Measurements from ENCODE around the genes SEC61A1 and RUVBL1.

DNA sequence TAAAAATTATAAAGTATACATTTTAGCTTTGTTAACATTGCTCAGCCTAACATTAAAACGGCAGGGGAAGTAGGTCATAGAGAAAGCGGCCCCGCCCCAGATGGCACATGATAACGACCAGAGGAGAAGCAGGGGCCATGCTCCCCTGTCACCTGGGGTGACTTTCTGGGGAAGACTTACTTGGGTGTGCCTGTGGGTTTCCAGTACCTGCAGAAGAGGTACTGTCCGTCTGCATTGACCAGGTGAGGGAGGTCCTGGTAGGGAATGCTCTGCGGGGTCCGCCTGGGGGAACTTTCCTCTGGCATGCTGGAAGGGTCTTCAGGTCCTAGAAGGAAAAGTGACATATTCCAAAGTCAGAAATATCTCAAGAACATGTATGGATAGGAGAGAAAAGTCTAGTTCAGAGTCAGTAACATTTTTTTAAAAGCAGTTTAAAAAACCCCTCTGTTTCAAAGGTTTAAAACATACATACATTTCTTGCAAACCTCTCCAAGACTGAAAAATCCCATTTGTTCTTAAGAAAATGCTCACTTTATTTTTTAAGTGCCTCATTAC is 724 bp downstream of the MGLL start:
- PRO-cap, 2 experiments = peak in 2 of 2 experiments; most common plus-strand start position 110 of the sequence (in 1); most common minus-strand start position 102 of the sequence (in 2)

- PRO-cap, 2 experiments = no peak in any of the 2 experiments
Measured at GRCh38 chr3:128051249-128051570, 1.0 kb upstream of the SEC61A1 start.

DNA sequence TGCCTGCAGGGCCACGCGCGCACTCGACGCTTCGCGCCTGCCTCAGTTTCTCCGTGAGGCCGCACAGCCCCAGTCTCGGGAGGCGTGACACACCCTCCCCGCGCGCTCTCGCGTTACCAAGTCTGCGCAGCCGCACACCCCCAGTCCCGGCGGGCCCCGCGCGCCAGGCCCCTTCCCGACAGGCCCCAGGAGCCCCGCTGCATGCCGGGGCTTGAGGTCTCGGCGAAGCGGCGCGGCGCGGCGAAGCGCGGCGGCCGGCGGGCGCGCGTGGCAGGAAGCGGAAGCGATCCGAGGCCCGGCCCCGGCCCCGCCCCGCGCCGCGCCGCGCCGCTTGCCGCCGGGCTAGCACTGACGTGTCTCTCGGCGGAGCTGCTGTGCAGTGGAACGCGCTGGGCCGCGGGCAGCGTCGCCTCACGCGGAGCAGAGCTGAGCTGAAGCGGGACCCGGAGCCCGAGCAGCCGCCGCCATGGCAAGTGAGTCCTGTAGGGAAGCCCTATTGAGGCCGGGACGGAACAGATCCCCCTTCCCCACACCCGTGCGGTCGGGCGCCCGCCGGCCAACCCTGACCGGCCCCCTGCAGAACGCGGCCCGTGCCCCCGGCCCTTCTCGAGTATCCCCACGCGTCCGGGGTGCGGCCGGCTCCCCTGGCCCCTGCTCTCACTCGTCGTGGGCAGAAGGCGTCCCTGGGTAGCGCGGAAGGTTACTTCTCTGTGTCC is at the start of gene SEC61A1:
Gene SEC61A1, plus strand, starts transcription at position 351 of the 716 bp plus-strand sequence.
- PRO-cap, 2 experiments = peak in 2 of 2 experiments; most common plus-strand start position 356 of the sequence (in 2); most common minus-strand start position 110 of the sequence (in 2)

DNA sequence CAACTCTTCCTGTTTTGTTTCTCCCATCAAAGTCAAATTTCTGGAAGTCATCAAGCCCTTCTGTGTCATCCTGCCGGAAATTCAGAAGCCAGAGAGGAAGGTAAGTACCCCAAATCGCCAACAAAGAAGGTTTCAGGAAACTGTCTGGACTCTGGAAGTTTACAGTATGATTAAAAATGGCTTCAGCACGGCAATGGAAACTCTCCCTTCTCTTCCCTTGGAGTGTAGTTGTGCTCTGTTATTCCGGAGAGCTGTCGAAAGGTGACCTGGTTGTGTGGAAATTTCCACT is 510 bp downstream of the SEC61A1 start:
- PRO-cap, 2 experiments = no peak in any of the 2 experiments

DNA sequence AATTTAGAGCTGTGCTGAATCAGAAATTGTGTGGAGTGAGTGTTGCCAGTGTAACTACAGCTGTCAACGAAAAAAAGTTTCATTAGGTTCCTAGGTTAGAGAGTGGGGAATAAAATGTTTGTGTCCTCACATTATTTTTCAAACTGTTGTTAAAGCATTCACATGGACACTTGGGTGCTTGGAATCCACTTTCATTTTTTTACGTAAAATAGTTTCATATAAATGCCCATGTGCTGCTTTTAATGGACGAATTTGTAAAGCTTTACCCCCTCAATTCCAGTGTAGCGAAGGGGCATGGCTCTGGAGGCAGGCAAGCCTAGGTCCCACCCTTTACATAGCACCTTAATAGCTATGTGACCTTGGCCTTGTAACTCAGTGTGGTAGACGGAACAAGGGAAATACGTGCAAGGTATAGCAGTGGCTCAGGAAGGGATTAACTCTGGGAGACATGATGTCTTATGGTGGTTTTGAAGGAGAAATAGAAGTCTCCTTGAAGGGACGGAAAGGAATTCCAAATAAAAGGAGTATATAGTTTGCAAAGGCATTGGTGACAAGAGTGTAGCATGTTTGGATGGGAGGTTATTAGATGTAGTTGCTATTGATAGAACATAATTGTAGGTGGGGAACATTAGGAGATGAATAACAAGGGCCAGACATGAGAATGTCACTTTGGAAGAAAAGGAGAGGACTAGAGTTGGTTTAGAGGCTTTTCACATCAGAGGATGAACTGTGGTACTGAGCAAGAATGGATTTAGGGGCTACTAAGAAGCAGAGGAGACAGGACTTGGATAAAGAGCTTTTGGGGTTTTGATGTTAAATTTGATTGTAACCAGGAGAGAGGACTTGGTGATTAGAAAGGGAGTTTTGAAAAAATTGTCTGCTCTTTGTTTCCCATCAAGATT is 1.5 kb downstream of the SEC61A1 start:
- PRO-cap, 2 experiments = no peak in any of the 2 experiments

DNA sequence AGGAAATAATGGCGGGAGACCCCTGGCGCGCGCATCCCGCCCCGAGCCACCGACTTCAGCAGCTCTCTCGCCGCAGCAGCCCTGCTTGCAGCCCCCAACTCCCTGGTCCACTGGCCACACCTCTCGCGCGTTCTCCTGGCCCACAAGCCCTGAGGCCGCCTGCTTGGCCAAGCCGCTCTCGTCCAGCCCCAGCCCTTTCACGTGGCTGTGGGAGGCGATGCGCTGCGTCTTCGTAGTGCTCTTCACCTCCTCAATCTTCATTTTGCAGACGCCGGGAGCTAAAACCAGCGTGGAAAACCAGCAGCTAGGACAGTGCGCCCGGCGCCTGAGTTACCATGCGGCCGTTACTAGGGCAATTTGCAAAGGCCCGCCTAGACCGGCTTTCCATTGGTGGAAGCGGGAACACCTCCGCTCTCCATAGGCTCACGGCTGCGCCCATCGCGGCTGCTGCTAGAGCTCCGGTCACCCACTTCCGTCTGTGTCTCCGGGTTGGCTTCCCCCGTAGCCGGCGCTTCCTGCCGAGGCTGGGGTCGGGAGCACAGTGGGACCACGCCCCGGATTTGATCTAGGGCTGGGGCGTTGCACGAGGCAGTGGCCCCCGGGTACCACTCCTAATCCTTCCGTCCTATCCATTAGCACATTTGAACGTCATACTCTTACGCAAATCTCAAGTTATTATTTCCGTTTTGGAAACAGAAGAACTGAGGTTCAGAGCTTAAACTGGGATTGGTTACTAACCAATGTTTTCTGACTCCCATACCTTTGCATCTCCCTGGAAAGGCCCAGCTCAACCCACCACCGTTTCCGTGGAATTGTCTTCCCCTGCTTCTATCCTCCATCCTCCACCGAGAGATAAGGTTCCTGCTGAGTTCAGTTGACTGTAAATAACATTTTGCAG is at the start of gene RUVBL1:
Gene RUVBL1, minus strand, starts transcription at position 349 of the 898 bp plus-strand sequence.
- PRO-cap, 2 experiments = peak in 2 of 2 experiments; most common plus-strand start position 504 of the sequence (in 1); most common minus-strand start position 337 of the sequence (in 2)

GRCh38 chr3:128253180-128253711 is 100.0 kb downstream of the EEFSEC start:
- PRO-cap, 2 experiments = no peak in any of the 2 experiments

- PRO-cap, 2 experiments = no peak in any of the 2 experiments
Measured at GRCh38 chr3:128323452-128324160, 143.1 kb downstream of the DNAJB8 start.

DNA sequence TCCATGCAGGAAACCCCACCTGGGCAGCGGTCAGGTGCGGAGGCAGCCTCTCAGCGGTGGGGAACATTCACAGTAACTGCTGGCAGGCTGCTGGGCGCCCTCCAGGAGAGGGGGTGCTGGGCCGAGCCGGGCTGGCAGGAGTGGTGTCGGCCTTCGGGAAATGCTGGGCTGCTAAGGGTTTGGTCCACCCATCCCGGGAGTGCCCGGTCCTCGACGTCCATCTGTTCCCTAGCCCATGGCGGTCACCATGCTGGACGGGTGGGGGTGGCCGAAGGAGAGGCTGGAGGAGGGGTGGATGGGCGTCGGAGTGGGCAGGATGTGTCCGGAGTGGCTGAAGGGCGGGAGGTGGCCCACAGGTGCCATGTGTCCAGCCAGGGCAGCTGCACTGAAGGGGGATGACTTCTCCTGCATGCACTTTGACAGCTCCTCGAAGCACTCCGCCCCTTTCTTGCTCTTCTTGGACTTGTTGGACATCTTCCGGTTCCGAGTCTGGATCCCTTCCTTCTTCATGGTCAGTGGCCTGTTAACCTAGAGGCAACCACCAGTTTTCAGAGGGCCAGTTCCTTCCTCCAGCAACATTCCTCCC is 12.1 kb downstream of the GATA2 start:
- PRO-cap, 2 experiments = no peak in any of the 2 experiments

DNA sequence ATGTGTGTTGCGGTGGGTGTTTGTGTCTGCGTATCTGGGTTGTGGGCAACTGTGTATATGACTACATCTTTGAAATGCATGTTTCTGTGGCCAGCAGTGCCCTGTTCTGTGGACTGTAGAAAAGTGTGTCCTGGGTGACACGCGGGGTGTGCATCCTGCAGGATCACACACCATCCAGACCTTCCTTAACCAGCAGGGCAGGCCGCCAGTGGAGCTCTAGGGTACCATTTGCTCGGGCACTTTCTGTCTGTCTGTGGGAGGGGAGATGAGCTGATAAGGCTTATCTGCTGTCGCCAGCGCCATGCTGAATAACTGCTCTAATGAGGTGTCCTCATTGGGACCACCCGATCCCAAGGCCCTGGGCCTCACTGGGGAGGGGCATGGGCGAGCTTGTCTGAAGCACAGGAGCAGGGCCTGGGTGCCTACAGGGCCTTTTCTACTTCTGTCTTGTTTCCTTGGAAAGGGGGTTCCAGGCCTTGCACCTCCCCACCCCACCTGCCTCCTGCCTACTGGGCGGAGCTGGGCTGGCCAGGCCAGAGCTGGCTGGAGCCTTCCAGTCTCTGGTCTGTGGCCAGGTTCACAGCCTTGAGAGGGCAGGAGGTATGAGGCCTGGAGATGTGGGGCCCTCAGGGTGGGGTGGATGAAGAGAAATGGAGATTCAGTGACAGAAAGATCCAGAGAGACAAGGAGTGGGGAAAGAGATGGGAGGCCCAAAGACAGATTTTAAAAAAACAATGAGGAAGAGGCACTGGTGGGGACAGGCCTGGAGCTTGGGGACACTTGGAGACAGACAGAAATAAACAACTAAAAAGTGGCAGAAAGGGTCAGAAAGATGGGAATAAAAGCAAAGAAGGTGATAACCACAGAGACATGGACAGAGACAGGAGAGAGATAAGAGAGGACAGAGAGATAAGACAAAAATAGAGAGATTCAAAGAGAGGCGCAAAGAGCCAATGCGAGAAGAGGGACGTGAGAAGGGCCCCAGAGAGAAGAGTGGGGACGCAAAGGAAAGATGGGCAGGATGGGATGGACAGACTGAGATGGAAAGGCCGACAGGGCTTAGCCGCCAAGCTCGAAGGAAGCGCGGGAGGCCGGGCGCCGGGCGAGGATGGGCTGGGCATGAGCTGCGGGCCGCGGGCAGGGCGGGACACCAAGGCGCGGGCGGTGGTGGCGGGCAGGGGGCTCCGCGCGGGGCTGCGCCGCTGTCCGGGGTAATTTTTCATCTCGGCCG is 2.7 kb upstream of the GATA2 start:
- PRO-cap, 2 experiments = no peak in any of the 2 experiments

DNA sequence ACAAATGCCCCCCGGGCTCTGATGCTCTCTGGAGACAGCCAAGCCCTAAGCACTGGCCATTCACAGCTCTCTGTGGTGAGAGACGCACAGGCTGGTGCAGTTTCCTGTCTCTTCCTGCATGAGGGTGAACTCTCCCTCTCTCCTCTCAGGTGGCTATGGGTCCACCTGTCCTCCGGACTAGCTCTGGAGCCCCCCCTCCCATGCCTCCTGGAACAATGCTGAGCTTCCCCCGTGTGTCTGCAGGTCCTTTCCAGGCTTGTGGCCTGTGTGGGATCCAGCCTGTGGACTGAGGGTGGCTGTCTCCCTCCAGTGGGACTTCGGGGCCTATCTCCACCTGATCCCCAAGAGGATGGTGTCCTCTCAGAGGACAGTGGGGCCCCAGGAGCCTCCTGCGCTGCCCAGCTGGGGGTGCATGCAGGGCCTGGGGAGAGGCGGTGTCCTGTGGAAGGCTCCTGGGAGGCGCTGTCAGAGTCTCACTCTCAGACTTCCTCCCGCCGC is 30.3 kb upstream of the GATA2 start:
- PRO-cap, 2 experiments = no peak in any of the 2 experiments

GRCh38 chr3:128549190-128549745 is 56.3 kb upstream of the GATA2 start:
- PRO-cap, 2 experiments = peak in 1 of 2 experiments; most common plus-strand start chr3:128549495 (in 1)

DNA sequence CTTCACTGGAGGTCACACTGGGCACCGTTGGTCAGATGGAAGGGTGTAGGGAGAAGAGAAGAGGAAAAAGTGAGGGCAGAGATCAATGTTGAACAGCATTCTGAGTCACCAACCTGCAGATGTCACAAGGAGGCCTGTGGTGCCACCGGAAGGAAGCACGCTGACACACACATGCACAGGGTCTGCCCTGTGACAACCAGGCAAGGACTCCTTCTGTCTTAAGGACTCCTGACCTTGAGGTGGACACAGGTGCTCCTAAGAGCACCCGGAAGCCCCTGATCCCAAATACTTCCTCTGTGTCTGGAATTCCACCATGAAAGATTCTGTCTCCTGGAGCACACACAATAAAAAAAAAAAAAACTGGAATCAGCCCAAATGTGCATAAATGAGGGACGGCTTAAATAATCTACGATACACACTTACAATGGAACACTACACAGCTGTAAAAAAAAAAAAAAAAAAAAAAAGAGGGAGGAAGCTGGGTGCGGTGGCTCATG is 58.5 kb downstream of the RPN1 start:
- PRO-cap, 2 experiments = no peak in any of the 2 experiments

DNA sequence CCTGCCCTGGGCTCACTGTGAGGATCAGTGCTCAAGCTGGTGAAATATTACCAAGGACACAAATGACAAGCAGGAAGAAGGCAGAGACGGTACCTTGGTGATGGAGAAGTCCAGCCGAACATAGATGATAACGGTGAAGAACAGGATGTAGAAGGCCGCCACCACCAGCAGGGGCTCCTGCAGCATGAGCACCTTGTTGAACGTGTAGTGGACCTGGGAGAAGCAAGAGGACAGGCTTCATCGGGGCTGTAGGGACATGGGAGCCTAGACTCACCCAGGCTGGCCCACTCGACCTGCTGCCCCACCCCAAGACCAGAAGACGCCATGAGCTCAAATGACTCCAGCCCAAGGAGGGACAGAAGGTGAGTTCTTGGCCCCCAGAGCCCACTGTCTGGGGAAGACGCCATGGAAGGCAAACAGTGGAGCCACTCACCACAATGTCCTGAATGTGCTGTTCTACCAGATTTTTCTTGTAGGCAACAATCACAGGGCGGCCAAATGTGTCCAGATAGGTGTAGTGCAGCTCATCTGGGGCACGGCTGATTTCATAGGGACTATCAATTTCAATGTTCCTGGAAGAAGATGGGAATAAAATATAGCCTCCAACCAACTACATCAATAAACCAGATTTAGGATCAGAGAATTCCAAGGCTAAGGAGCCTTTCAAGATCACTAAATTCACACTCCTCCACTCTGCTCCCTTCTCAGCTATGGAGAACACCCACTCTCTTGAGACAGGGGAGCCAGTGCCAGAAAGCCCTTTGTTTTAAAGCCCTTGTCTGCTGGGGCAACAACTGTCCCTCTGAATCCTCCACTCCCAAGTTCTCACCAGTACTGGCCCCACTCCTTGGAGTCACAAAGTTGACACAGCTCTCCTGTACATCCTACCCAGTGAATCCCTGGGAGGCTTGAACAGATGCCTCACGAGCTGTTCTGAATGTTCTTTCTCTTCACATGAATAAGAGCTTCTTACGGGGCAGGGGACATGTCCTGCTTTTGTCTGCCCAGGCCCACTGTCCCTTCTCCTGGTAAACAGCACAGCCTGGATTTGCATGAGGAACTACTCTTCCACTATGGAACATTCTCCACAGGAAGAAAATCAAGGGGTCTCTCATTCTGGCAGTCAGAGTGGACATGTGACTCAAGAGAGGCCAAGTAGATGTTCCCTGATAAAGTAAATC is 24.8 kb downstream of the RPN1 start:
- PRO-cap, 2 experiments = no peak in any of the 2 experiments

DNA sequence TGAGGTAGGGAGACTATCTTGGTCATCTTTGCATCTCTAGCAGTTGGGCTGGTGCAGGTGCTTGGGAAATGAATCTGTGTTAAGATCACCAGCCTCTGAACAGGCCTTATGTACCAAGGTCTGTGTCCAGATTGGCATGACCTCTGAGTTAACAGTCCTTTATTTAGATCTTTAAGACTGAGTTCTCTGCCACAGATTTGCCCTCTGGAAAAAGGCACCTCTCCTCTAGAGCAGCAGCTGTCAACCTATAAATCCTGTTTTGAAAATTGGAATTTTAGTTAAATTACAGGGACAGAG is 35.4 kb downstream of the RAB7A start:
- PRO-cap, 2 experiments = no peak in any of the 2 experiments

GRCh38 chr3:128779475-128780059 is 53.6 kb downstream of the RAB7A start:
- PRO-cap, 2 experiments = no peak in any of the 2 experiments

DNA sequence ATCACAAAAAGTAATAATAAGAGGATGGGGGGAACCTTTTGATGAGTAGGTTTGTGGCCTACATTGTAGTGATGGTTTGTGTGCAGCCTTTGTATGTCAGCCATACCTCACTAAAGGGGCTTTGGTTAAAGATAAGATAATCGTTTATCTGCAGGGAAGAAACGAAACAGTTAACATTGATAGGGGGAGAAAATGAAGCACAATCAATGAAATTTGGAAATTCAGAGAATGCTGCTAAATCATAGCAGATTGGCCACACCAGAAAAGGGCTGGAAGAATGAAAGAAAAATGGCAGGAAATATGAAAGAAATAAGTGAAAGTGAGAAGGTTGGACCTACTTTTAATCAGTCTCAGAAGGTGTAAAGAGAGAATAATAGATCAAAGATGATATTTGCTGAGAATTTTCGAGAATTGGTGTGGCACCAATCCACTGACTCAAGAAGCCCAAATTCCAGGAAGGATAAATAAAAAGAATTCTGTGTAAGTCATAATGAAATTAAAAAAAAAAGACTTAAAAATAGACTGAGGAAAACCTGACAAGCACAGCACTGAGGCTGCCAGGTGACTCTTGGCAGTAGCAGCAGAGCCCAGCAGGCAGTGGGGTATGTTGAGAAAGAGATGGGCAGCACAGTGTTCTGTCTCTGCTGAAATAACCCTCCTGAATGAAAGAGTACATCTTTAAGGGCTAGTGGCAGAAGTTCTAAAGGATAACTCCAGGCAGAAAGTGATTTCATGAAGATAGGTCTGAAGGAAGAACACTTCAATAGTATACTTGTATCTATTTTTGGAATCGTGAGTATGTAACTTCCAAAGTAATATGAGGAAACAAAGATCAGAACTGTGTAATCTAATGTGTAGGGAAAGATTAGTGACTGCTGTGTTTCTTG is 75.6 kb downstream of the RAB7A start:
- PRO-cap, 2 experiments = no peak in any of the 2 experiments

DNA sequence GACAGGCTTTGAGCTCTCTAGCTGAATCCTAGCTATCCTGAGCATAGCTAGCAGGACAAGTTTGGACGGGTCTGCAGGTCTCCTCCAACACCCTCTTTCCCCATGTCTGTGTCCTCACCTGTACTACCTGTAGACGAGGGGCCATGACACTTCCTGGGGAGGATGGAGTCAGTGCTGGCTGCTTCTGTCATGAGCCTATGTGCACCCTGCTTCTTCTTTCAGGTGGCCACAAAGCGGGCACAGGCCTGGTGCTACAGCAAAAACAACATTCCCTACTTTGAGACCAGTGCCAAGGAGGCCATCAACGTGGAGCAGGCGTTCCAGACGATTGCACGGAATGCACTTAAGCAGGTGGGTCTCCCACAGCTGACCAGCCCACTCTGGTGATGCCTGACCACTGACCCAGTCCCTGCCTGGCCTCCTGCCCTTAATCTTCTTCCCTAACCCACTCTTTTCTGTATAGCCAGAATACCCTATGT is 72.1 kb upstream of the ACAD9 start:
- PRO-cap, 2 experiments = no peak in any of the 2 experiments

DNA sequence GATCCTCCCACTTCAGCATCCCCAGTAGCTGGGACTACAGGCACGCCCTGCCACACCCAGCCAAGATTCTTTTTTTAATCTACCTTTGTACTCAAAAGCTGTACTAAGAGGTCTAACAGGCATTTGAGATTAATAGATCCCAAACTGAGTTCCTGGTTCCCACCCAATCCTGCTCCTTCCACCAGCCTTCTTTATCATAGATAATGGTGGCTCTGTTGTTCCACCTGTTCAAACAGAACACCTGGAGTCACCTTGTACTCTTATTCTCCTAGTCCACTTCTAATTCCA is 2.6 kb downstream of the ACAD9 start:
- PRO-cap, 2 experiments = no peak in any of the 2 experiments

DNA sequence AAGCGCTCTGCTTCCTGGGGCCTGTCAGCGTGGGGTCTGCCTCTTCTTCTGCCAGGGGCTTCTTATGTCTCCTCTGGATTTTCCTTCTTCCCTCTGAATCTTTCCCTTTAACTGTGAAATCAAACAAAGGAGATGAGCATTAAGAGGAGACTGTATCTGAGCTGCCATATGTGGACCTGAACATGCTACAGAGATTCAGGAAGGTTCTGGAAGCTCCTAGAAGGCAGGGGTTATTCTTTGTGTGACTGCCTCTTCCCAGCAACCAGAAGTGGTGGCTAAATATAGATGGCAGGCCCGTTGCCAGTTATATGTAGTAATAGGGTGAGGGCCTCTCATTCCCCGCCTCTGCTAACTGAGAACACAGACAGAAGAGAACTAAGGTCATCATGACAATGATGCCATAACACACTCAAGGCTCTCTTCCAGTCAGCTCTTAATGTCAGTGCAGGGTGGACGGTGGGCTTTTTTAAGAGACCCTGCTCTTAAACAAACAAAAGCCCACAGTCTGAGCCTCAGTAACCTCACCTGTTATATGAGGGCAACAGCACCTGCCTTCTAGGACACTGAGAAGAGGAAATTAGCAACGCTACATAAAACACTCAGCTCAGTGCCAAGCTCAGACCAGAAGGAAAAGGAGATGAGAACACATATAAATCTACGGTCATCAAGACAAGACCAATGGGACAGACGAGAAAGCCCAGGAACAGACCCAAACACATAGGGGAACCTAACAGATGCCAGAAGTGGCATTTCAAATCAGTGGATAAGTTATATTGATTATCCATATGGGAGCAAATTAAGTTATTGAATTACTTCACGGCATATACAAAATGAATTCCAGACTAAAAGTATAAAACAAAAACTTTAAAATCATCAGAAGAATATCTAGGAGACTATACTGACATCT is 22.3 kb downstream of the CFAP92 start:
- PRO-cap, 2 experiments = no peak in any of the 2 experiments

Data from Colon Carcinoma Metastatic in the Lung (tissue), 2 donors.